WTC11 (cell line): ENCODE data around the genes UBE2N and MRPL42.

GRCh38 chr12:93061613-93062424, 132.7 kb upstream of the EEA1 start:
- PRO-cap = no peak

- PRO-cap = no peak
Measured at GRCh38 chr12:93361533-93362052, 16.1 kb upstream of the NUDT4 start.

- PRO-cap = unidirectional peak, minus-strand start at chr12:93376555; unidirectional peak, minus-strand start at chr12:93376651
Measured at GRCh38 chr12:93376276-93377389, 1.1 kb upstream of the NUDT4 start.

- PRO-cap = no peak
Measured at GRCh38 chr12:93440279-93440871, 1.4 kb downstream of the UBE2N start.

DNA sequence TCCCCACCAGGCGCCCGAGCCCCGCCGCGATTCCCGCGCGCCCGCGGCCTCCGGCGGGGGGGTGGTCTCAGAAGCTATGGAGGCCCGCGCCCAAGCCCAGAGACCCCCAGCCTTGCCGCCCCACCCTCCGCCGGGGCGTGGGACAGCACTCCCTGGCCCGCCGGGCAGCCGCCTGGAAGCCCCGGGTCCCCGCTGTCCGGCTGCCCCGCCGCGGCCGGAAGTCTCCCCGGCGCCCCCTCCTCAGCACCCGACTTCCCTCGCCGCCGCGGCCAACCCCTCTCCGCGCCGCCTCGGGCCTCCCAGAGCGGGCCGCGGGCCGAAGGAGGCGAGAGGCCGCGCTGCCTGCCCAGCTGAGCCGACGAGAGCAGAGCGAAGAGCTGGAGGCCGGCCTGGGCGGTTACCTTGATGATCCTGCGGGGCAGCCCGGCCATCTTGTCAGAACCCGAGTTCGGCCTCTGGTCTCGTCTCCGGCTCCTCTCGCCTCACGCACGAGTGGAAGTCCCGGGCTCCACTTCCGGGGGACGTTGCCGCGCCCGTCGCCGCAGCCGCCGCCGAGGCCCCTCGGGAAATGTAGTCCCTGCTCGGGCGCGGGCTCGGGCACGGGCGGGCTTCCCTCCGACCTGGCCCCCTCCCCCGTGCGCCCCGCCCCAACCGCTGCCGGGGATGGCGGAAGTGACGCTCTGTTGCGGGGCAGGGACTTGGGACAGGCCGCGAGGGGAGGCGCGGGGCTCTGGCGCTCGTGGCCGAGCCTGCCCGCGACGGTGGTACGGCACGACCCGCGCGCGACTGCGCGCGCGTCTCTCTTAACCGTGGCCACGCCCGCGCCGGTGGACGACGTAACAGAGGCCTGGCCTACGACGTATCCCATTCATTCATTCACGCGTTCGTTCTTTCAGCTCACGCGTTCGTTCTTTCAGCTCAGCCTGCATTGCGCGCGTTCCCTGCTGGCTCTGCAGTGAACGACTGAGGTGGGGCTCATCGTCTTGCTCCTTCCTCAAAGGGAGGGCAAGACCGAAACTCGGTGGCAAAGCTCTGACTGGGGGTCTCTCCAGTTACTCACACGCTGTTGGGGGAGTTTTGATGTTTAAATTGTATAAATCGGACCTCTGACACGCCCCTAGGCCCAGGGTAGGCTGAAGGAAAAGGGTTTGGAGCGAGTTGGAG, at the start of gene UBE2N:
UBE2N (minus strand) TSS at position 494 of the 1,164 bp plus-strand sequence.
- PRO-cap = bidirectional peak, plus-strand start at position 302 of the sequence, minus-strand start at position 224 of the sequence; bidirectional peak, plus-strand start at position 693 of the sequence, minus-strand start at position 457 of the sequence; bidirectional peak, plus-strand start at position 955 of the sequence, minus-strand start at position 965 of the sequence

- PRO-cap = bidirectional peak, plus-strand start at chr12:93467514, minus-strand start at chr12:93467389; bidirectional peak, plus-strand start at chr12:93467745, minus-strand start at chr12:93467751
Measured at GRCh38 chr12:93467341-93468374, at the start of gene MRPL42. Gene MRPL42 (plus strand): TSS chr12:93467514.

DNA sequence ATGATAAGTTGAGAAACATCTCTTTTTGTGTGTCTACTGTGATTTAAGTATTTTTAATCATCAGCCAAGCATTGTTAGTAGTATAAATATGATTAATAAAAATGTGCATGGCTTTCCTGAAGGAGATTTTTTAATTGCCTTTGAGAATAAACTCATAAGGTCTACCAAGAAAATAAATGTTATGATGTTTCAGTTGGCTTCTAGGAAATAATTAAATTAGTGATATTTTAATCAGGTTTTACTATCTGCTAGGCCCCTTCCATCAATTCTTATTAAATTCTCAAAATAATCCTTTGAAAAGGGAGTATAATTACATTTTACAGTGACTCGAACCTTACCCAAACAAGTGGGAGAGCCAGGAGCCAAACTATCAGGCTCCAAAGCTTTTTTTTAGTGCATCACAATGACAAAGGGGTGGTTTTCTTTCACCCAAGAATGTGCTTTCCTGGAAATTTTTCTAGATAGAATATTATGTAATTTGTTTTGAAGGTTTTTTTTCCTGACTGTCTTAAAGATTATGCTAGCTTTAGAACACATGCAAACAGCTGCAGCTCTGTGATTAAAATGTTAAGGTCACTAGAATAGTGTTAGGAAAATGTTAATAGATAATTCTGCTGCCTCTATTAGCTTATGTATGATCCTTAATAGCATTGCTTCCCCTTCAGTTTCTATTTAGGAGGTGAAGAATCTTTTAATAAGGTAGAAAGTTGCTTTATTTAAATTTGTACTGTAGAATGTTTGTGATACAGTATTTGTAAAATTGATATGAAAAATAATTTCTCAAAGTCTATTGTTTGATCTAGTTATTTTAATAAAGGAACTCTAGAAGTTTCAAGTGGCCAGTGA, 34.6 kb downstream of the MRPL42 start:
- PRO-cap = no peak

DNA sequence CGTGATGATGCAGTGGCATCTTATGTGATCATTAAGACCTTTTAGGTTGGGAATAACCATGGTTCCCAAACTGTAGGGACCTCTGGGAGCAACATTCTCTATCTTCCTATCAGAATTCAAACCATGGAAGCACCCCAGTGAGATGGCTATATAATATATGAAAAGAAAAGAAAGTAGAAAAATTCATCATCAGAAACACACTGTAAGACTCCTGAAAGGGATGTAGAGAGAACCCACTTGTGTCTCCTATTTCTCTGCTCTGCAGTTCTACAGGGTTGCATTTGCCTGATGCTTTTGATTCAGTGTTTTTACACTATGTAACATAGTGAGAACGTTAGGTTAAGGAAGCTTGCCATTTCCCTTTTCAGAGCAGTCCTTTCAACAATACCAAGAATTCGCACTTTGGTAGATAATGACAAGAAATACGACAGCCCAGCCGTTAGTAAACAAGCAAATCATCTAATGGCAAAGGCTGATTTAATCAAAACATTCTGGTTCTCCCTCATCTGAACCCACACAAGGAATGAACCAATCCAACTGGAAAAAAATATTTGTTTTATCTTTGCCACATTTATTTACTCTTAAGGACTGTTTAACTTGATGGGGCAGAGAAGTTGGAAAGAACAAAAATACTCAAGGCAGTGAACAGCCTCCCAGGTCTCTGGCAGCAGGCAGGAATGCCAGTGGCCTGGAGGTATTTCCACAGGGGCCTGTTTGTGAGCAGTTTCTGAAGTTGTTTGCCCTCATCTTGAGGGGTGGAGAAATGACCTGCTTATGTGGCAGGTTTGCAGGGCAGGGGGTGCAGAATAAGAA, 30.8 kb upstream of the SOCS2 start:
- PRO-cap = no peak

DNA sequence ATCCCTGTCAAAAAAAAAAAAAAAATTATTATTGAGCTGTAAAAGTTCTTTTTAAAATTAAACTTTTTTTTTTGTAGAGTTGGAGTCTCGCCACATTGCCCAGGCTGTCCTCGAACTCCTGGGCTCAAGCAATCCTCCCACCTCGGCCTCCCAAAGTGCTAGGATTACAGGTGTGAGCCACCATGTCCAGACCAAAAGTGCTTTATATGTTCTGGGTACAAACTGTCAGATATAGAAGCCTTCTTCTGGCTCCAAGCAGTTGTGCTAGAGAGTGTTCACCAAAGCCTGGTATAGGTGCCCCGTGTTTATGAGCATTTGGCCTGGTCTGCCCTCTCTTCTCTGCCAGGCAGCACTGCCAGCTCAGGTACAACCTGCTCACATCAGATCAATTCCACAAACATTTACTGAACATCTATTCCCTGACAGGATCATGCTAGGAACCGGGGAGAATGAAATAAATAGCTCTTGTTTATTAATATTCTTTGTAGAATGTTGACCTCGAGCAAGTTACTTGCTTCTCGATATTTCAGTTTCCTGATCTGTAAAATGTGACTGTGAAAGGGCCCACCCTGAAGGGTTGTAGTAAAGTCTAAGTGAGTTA, 20.1 kb upstream of the SOCS2 start:
- PRO-cap = no peak

DNA sequence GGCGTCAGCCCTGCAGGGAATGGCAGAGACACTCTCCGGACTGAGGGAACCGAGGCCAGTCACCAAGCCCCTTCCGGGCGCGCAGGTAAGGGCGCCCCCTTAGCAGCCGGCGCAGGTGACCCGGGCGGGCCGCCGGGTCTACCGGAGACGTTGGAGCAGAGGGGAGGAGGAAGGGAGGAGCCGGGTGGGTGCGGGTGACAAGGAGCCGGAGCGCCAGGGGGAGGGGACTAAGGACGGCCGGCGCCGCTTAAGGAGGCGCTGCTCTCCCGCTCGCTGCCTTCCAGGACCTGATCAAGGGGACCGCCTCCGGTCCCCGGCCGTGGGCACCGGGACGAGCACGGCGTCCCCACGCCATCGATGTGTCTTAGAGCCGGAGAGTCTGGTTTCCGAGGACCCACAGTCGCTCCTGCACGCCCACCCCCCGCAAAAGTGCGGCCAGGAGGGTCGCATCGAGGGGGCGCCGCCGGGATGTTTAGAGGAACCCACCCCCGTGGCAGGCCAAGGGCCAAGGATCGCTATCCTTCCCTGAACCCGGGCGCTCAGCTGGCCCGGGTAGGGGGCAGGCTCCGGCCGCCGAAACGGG, 2.3 kb upstream of the SOCS2 start:
- PRO-cap = bidirectional peak, plus-strand start at position 230 of the sequence, minus-strand start at position 171 of the sequence

GRCh38 chr12:93573077-93573298, 513 bp downstream of the SOCS2 start:
- PRO-cap = no peak

- PRO-cap = no peak
Measured at GRCh38 chr12:93587614-93587944, 15.1 kb downstream of the SOCS2 start.

GRCh38 chr12:93743061-93743890, 66.1 kb downstream of the CRADD start:
- PRO-cap = no peak

DNA sequence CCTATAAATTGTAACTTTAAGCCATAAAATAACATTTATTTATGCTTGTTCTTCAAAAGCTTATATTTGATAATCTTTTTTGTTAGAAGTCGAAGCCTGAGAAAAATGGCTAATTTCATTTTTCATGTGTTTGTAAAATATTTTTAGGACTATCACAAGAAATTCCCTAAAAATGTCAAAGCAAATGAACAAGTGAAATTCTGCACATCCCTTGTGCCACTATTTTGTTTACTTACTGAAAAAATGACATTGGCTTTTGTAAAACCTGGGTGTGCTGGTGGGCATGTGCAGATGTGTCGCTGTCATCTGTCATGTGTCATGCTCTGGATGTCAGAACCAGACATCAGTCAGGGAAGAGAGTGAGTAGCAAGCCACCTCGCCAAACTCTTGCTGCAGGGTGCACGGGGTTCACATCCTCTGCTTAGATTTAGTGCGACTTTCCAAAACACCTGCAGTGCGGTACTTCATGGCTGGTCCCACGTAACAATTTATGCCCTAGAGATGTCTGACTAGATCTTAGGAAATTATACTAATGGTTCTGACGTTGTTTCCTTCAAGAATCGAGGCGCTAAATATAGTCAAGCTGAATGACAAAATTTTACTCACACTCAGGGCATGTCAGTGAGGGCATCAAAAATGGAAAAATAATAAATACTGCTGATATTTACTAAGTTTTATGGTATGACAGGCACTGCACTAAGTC, 106.6 kb downstream of the CRADD start:
- PRO-cap = no peak

GRCh38 chr12:93784329-93784865, 107.2 kb downstream of the CRADD start:
- PRO-cap = no peak

DNA sequence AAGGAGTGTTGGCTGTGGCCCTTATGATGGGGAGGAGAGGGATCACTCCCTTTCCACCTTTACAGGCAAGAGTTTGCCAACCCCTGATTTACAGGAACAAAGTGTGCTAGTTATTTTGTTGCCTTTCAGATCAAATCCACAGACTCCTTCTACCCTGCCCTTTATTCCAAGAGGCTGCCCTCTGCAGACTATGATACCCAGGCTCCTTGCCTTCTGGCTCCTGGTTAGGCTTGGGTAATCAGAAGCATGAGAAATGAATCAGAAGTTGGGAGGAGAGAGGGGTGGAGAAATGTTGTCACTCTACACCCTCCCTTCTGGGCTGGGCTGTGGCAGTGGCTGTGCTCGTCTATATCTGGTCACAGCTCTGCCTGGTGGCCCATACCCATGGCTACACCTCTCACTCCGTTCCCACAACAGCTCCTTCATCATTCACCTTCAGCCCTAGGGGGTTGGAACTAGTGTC, 204.6 kb upstream of the PLXNC1 start:
- PRO-cap = no peak

- PRO-cap = no peak
Measured at GRCh38 chr12:94244313-94244551, 95.9 kb downstream of the PLXNC1 start.

- PRO-cap = no peak
Measured at GRCh38 chr12:94282585-94283397, 134.4 kb downstream of the PLXNC1 start.

GRCh38 chr12:95103258-95103685, 29.9 kb upstream of the NR2C1 start:
- PRO-cap = no peak

- PRO-cap = no peak
Measured at GRCh38 chr12:95169371-95169798, 47.9 kb downstream of the FGD6 start.